Keratinocyte (primary cell): ENCODE data around the genes PLAC1, ETDB and MAP7D3.

GRCh38 chrX:134658073-134658669 is at the start of gene PLAC1:
PLAC1 (minus strand) TSS chrX:134658471.
CAGE:
- cytosol, long polyA minus RNA: no peak
- cytosol, long polyA plus RNA: no peak
- long polyA plus RNA: no peak
- nucleus, long polyA minus RNA: no peak
- nucleus, long polyA plus RNA: no peak

DNA sequence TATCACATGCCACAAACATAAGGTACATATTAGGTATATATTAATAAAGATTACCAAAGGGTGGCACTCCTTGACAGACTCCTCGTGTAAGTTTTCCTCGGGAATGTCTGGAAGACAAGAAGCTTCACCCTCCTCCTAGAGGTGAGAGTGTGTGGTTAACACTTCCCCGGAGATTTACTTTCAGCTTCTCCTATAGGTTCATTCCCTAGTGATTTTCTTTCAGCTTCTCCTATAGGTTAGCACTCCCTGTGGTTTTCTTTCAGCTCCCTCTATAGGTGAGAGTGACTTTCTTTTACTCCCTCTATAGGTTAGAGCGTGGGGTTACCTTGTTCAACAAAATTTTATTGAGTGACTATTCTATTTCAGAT is 32.8 kb downstream of the PABIR2 start:
CAGE:
- cytosol, long polyA minus RNA: no peak
- cytosol, long polyA plus RNA: no peak
- long polyA plus RNA: no peak
- nucleus, long polyA minus RNA: no peak
- nucleus, long polyA plus RNA: no peak

DNA sequence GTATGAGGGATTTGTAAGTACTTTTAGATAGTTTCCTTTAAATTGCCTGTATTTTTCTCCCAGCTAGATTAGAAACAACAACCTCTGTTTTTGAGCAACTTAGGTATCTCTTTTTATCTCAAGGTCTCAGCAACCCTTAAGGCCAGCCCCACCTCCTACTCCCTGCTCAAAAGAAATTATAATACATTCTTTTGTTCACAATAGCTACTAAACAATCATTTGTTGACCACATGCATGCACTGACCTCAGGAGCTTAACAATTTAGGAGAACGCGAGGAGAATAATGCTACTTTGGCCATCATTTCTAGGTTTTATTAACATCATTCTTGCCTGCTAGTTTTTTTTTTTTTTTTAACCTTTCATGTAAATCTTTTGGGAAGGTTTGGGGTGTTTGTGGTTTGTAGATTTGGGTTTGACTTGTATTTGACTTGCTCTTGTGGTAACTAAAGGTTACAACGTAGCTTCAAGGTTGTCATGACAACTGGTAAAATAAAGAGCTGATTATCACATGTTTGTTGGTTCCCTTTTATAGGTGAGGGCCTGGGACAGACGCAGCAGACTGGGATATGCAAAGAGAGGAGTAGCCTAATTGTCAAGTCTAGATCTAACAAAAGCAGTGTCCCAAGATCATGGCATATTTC is 3.3 kb upstream of the PABIR3 start:
CAGE:
- cytosol, long polyA minus RNA: no peak
- cytosol, long polyA plus RNA: no peak
- long polyA plus RNA: no peak
- nucleus, long polyA minus RNA: no peak
- nucleus, long polyA plus RNA: no peak

CAGE:
- cytosol, long polyA minus RNA: no peak
- cytosol, long polyA plus RNA: no peak
- long polyA plus RNA: no peak
- nucleus, long polyA minus RNA: no peak
- nucleus, long polyA plus RNA: no peak
Measured at GRCh38 chrX:134995922-134996530, 5.2 kb downstream of the SMIM10 start.

DNA sequence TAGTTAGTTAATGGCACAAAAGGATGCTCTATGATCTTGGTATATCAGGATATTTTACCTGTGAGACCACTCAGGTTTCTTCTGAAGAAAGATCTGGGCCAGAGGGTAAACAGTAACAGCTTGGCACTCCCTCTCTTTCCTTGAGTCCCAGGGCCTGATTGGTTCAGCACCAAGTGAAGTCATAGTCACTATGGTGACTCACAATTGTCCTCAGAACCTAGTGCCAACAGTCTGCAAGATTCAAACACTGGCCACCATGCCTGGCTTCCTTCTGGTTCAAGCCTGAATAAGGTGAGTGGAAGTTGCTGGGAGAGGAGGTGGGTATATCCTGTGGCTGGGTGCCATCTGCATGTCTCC is at the start of gene ETDB:
TSS of gene ETDB (minus strand) at position 145 of the 357 bp plus-strand sequence.
CAGE:
- cytosol, long polyA minus RNA: no peak
- cytosol, long polyA plus RNA: no peak
- long polyA plus RNA: no peak
- nucleus, long polyA minus RNA: no peak
- nucleus, long polyA plus RNA: no peak

DNA sequence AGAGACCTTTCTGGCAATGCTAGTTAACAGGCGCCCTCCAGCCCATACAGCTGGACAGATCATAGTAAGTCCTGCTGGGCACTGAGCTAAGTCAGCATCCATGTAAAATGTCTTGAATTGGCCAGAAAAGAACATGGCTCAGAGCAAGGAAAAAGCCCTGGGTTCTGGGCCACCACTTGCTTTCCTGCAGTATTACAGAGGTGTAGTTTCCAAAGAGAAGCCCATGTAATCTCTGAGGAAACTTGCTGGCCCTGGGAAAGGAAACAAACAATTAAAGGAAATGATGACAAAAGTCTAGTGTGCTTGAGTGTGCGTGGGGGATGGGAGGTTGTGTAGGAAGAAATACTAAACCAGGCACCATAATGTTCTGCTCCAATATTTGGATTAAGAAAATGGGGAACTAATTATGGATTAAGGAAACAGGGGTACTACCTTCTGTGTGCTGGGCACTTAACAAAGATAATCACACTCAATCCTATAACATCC is 37.6 kb downstream of the ZNF449 start:
CAGE:
- cytosol, long polyA minus RNA: no peak
- cytosol, long polyA plus RNA: no peak
- long polyA plus RNA: no peak
- nucleus, long polyA minus RNA: no peak
- nucleus, long polyA plus RNA: no peak

GRCh38 chrX:135544338-135544771 is 23.9 kb downstream of the INTS6L start:
CAGE:
- cytosol, long polyA minus RNA: no peak
- cytosol, long polyA plus RNA: no peak
- long polyA plus RNA: no peak
- nucleus, long polyA minus RNA: no peak
- nucleus, long polyA plus RNA: no peak

CAGE:
- cytosol, long polyA minus RNA: no peak
- cytosol, long polyA plus RNA: no peak
- long polyA plus RNA: no peak
- nucleus, long polyA minus RNA: no peak
- nucleus, long polyA plus RNA: no peak
Measured at GRCh38 chrX:135974357-135974896, 639 bp upstream of the MMGT1 start.

DNA sequence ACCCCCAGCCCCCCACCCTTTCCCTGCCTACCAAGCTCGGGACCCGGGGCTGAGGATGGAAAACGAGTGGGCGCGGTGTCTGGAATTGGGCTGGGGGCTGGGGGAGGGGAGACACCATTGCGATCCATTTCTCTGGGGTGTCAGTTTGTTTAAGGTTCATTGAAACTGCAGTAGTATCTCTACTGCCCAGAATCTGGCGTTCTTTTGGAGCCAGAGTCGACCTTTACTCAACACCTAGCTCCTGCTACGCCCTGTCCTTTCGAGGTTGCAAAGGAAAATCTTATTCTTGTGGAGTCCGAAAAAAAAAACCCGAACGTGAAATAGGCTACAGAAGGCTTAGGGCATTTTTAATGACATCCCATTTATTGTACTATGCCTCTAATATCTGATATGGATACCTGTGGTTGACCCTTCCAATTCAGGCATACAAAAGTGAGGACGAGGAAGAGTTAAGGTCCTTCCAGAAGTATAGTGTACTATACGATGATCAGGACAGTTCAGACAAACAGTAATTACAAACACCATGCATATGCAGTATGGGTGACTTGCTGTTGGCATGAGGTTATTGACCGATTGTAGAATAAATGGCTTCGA is 938 bp downstream of the SLC9A6 start:
CAGE:
- cytosol, long polyA minus RNA: no peak
- cytosol, long polyA plus RNA: no peak
- long polyA plus RNA: no peak
- nucleus, long polyA minus RNA: no peak
- nucleus, long polyA plus RNA: no peak

GRCh38 chrX:136150029-136150517 is 46.8 kb upstream of the FHL1 start:
CAGE:
- cytosol, long polyA minus RNA: no peak
- cytosol, long polyA plus RNA: no peak
- long polyA plus RNA: no peak
- nucleus, long polyA minus RNA: no peak
- nucleus, long polyA plus RNA: no peak

GRCh38 chrX:136188604-136188914 is 8.3 kb upstream of the FHL1 start:
CAGE:
- cytosol, long polyA minus RNA: no peak
- cytosol, long polyA plus RNA: no peak
- long polyA plus RNA: no peak
- nucleus, long polyA minus RNA: no peak
- nucleus, long polyA plus RNA: no peak

GRCh38 chrX:136198813-136199873 is 2.3 kb downstream of the FHL1 start:
CAGE:
- cytosol, long polyA minus RNA: no peak
- cytosol, long polyA plus RNA: no peak
- long polyA plus RNA: no peak
- nucleus, long polyA minus RNA: no peak
- nucleus, long polyA plus RNA: no peak

CAGE:
- cytosol, long polyA minus RNA: start-site peak on the minus strand at chrX:136251379-136251383, 41 reads
- cytosol, long polyA plus RNA: start-site peak on the minus strand at chrX:136251362-136251420, 144 and 81 reads in 2 replicates
- long polyA plus RNA: start-site peak on the minus strand at chrX:136251356-136251414, 517 and 652 reads in 2 replicates
- nucleus, long polyA minus RNA: start-site peak on the minus strand at chrX:136251293-136251298, 17 reads; start-site peak on the minus strand at chrX:136251359-136251402, 180 reads
- nucleus, long polyA plus RNA: start-site peak on the minus strand at chrX:136251359-136251404, 273 and 365 reads in 2 replicates
Measured at GRCh38 chrX:136251199-136251921, at the start of gene MAP7D3. MAP7D3 (minus strand) TSS chrX:136251400.

GRCh38 chrX:136736608-136737073 is 44.1 kb downstream of the ARHGEF6 start:
CAGE:
- cytosol, long polyA minus RNA: no peak
- cytosol, long polyA plus RNA: no peak
- long polyA plus RNA: no peak
- nucleus, long polyA minus RNA: no peak
- nucleus, long polyA plus RNA: no peak

CAGE:
- cytosol, long polyA minus RNA: no peak
- cytosol, long polyA plus RNA: no peak
- long polyA plus RNA: no peak
- nucleus, long polyA minus RNA: no peak
- nucleus, long polyA plus RNA: no peak
Measured at GRCh38 chrX:136861476-136862243, 18.9 kb downstream of the RBMX start.

CAGE:
- cytosol, long polyA minus RNA: no peak
- cytosol, long polyA plus RNA: no peak
- long polyA plus RNA: no peak
- nucleus, long polyA minus RNA: no peak
- nucleus, long polyA plus RNA: no peak
Measured at GRCh38 chrX:136868353-136869409, 11.8 kb downstream of the RBMX start.

CAGE:
- cytosol, long polyA minus RNA: no peak
- cytosol, long polyA plus RNA: no peak
- long polyA plus RNA: no peak
- nucleus, long polyA minus RNA: no peak
- nucleus, long polyA plus RNA: no peak
Measured at GRCh38 chrX:139003234-139003535, 291.7 kb upstream of the FGF13 start.

CAGE:
- cytosol, long polyA minus RNA: no peak
- cytosol, long polyA plus RNA: no peak
- long polyA plus RNA: no peak
- nucleus, long polyA minus RNA: no peak
- nucleus, long polyA plus RNA: no peak
Measured at GRCh38 chrX:139211419-139212014, 319.0 kb upstream of the F9 start.

DNA sequence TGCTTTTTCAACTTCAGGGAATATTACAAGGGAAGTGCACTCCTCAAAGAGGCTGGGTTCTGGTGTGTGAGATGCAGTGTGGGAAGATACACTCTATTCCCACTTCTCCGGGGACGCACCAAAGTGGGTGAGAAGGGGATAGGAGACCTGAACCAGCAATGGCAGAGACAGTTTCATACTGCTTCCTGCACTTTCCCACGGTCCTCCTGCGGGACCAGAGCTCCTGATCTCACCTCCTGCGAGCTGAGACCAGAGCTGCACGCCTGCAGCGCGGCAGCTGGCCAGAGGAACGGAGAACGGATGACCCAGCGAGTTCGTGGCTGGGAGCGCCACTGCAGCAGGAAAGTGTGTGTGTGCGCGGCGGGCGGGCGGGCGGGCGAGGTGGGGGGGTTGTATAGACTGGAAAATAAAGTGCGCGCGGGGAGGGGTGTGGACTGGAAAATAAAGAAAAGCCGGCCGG is 16.6 kb downstream of the MCF2 start:
CAGE:
- cytosol, long polyA minus RNA: no peak
- cytosol, long polyA plus RNA: no peak
- long polyA plus RNA: no peak
- nucleus, long polyA minus RNA: no peak
- nucleus, long polyA plus RNA: no peak

CAGE:
- cytosol, long polyA minus RNA: no peak
- cytosol, long polyA plus RNA: no peak
- long polyA plus RNA: no peak
- nucleus, long polyA minus RNA: no peak
- nucleus, long polyA plus RNA: no peak
Measured at GRCh38 chrX:140503404-140504499, 1.1 kb downstream of the SOX3 start.